ENCODE measurements around the gene HOXA7.

GRCh38 chr7:25580161-25580360 lies 351.8 kb upstream of the NPVF start:
- PRO-cap = no peak
- RAMPAGE, long total RNA = no peak

- PRO-cap = no peak
- RAMPAGE, long total RNA = no peak
Observed at GRCh38 chr7:25770496-25771199, 381.4 kb upstream of the NFE2L3 start.

DNA sequence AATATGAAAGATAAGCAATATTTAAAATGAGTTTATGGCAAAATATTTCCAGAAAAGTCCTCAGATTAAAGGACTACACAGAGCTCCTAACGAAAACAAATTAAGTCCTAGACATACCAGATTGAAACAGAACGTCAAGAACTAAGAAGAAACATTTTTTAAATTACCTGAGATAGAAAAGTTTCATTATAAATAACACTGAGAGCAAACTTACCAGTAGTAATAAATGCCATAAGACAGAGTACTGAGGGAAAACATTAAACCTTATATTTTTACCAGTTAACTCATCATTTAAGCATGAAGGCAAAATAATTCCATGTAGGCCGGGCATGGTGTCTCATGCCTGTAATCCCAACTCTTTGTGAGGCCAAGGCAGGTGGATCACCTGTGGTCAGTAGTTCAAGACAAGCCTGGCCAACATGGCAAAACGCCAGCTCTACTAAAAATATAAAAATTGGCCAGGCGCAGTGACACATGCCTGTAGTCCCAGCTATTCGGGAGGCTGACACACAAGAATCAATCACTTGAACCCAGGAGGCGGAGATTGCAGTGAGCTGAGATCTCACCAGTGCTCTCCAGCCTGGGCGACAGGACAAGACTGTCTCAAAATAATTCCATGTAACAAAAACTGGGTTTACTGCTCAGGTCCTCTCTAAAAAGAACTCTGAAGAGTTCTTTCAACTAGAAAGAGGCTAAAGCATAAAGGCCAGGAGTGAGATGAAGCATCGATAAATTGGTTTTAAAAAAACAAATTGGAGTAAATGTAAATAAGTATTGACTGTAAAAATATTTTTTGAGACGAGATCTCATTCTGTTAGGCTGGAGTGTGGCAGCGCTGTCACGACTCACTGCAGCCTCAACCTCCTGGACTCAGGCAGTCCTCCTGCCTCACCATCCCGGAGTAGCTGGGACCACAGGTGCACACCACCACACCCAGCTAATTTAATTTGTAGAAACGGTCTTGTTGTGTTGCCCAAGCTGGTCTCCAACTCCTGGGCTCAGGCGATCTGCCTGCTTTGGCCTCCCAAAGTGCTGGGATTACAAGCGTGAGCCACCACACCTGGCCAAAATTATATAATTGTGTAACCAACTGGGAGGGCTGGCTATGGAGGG lies 18.2 kb downstream of the HNRNPA2B1 start:
- PRO-cap = no peak
- RAMPAGE, long total RNA = no peak

GRCh38 chr7:26190470-26190962 lies 10.0 kb downstream of the HNRNPA2B1 start:
- PRO-cap = no peak
- RAMPAGE, long total RNA = no peak

GRCh38 chr7:26332726-26333282 lies 41.1 kb downstream of the SNX10 start:
- PRO-cap = no peak
- RAMPAGE, long total RNA = no peak

DNA sequence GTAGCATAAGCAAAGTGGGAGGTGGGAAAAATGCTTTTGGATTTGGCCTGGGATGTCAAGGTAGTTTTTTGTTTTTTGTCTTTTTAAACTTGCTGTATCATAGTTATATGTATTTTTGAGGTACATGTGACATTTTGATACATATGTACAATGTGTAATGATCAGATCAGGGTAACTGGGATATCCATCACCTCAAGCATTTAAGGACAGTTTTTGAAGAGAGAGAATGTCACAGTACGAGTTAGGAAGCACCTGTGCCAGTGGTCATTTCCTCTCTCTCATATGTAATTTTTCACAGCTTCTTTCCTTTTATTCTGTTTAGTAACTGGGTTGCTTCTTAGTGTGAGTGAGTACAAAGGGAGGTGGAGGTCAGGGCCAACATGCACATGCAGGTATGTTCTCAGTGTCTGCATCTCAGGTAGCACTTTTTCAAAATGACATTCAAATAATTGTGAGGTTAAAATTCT lies 42.5 kb downstream of the SNX10 start:
- PRO-cap = no peak
- RAMPAGE, long total RNA = no peak

DNA sequence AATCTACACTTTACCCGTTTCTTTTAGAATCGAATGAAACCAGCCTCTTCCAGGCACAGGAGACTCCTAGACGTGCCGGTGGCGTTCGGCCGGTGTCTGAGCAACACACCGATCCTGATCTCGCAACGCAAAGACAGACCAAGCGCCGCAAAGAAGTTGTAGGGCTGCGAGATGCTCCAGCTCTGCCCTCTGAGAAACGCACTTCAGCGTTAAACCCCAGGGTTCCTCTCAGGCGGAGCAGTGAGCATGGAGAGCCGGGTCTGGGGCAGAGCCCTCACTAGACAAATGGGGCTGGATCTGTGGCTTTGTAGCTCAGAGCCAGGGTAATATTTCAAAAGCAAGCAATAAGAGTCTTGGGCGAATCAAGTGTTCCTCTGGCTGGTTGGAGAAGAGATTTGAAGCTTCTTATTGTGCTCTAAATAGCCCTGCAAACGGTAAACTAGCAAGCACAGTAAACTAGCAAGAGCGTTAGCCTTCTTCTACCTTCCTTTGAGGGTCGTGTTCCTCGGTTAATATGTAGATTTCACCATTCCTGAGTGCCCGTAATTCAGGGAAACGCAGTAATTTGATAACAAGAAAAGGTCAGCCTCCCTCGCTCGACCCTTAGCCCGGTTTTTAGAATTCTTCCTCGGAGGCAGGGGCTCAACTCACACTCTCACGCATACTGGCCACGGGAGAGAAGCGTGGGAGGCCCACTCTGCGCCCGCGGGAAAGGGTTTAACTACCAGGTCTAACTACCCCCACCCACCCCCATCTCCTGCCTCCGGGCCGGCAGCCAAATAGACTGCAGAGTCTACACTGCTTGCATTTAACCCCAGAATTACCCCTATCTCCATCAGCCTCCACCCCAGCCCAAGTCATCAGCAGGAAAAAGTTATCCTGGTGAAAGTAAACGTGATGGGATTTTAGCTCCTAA lies 6.7 kb downstream of the SKAP2 start:
- PRO-cap = no peak
- RAMPAGE, long total RNA = no peak

GRCh38 chr7:27107468-27108090 lies 5.1 kb upstream of the HOXA2 start:
- PRO-cap = no peak
- RAMPAGE, long total RNA = no peak

DNA sequence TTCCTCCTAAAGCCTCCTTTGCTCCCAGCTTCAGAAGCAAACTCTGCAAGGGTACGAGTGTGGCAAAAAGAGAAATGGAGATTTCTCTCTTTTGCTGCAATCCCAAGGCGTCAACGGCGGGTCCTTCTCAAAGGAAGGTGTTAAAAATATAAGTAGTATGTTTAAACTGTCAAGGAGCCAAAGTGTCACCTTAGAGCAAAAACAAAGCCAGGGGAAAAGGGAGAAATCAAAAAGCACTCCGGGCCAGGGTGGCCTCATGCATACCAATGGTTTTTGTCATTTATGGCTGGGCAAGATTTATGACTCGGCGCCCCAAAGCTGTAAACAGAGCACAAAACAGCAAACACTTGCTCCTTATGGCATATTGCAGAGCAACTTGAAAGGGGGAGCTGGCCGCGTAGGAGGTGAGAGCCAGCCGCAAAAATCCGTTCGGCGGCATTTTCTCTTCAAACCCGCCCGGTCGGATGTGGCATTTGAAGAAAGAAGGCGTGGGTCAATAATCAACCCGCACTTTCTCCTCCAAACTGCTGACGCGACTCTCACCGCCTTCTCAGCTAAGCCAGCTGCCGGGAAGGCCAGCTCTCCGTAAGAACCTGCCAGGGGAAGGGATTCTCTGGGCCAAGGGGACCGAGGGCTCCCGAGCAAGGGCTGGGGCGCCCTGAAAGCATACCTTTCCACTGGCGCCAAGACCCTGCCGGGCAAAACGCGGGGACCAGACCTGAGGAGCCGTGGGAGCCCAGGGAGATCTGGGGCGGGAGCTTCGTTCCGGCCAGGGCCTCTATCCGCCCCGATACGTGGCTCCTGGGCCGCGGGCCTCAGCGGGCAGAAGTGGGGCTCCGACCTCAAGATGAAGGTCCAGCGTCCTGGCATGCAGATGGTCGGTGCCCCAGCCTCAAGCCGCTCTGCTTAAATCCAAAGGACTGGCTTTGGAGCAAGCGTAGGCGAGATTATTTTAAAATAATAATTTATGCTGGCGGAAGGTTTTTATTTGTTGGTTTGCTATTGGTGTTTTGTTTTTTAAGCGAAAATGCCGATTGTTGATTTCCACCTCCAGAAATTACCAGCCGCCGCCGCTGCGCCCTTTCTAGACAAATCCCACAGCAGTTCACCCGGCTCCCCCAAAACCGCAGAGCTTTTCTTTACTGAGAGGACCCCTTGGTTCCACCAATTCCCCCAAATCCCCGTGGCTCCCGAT lies 12.9 kb upstream of the HOXA2 start:
- PRO-cap = no peak
- RAMPAGE, long total RNA = no peak

GRCh38 chr7:27155811-27156984 lies at the start of gene HOXA7:
TSS of gene HOXA7 (minus strand) at chr7:27156675.
- PRO-cap = no peak
- RAMPAGE, long total RNA = no peak

- PRO-cap = no peak
- RAMPAGE, long total RNA = no peak
Observed at GRCh38 chr7:27159035-27159792, 2.7 kb upstream of the HOXA7 start.

- PRO-cap = no peak
- RAMPAGE, long total RNA = no peak
Observed at GRCh38 chr7:27161779-27161958, 3.7 kb downstream of the HOXA9 start.

DNA sequence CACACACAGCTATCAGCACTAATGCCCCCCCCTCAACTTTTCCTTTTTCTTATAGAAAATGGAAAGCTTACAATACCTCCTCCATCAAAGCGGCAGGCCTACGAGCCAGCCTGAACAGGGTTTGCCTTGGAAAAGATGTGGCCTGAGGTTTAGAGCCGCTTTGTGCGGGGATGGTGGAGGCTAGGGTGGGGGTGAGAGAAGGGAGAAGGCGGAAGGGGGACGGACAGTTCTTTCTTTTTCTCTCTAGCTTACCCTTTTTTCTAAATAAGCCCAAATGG lies 2.1 kb downstream of the HOXA9 start:
- PRO-cap = no peak
- RAMPAGE, long total RNA = no peak

DNA sequence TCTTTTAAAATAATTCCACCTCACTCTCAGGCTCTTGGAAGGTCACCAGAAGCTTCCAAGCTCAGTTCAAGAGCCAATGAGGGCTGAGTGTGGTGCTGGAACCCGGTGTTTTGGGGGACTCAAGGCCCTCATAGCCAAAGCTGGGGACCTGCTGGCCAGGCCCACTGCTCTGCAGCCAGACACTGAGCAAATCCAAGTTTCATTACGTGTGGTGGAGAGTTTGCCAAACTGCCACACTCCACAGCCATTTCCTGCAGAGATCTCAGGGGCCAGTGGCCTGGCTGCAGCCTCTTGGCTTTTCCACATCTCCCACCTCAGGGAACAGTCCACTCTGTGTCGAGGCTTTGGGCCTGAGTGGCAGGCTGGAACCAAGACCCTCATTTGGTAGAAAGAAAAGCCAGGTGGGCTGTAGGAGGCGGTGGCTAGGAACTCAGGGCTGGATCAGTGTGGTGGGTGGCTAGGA lies 3.3 kb downstream of the HOXA11 start:
- PRO-cap = no peak
- RAMPAGE, long total RNA = no peak

DNA sequence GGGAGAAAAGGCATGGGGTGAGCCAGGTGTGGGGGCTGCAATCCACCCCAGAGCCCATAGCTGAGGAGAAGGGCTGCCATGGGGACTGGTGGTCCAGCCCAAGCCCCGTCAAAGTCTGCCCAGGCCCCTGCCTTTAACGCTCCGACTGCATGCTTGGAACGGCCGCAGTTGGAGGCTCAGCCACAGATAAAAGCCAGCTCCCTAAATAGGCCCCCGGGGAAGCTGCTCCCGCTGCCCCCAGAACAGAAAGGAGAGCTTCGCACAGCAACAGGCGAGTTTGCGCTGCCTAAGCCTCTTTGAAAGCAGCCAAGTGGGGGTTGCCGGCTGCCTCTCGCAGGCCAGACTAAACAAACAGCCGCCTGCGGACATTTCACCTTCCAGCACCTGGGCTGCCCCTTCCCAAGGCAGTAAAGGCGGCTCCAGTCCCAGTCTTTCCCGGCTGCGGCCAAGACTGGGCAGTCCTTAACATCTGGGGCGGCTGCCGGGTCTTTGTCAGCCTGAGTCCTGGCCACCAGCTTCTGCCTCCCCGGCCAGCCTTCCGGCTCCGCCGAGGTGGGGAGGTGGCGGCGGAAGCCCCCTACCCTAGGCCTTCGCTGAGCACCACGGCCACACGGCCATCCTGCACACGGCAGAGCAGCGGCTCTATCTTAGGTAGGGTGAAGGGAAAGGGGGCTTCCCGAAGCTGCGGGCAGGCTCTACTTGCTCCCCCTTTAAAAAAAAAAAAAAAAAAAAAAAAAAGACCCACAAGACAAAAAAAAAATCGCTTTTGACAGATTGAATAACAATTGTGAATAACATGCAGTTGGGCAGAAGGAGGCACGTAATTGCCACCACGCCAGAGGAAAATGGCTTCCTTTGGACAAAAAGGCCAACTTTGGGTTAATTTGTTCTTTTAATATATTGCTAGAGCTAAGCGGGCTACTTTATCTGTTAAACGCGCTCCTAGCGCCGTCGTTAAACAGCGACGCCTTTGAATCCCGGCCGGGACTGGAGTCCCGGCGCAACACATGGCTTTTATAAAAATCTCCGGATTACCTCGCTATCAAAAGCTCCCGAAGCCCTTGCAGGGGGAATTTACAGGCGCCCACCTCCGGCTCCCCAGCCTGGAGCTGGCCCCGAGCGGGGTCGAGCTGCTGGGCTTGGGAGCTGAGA lies 1.6 kb downstream of the HOXA11 start:
- PRO-cap = no peak
- RAMPAGE, long total RNA = no peak

GRCh38 chr7:27189204-27189776 lies 4.3 kb upstream of the HOXA11 start:
- PRO-cap = no peak
- RAMPAGE, long total RNA = no peak

DNA sequence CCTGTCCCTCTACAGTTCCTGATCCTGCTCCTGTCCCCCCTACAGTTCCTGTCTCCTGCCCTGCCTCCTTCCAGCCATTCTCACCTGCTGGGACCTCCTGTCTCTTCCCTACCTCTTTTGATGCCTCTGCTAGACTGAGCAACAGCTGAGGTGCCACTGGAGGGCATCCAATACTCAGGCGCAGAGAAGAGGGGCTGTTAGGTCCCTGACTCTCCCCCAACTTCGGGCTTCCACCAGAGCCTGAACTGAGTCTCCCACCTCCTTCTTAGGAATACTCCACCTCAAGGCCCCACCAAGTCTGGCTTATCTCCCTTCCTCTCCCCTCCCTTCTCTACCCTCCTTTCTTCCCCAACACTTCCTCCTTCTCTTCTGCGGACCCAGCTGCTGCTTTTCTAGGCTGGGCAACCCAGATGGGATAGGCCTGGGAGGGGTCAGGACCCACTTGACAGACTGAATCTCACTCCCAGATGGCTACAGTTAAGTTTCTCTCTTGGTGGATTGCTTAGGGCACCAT lies 4.8 kb upstream of the HOXA11 start:
- PRO-cap = no peak
- RAMPAGE, long total RNA = no peak

GRCh38 chr7:27201320-27202254 lies 1.7 kb upstream of the HOXA13 start:
- PRO-cap = no peak
- RAMPAGE, long total RNA = no peak

DNA sequence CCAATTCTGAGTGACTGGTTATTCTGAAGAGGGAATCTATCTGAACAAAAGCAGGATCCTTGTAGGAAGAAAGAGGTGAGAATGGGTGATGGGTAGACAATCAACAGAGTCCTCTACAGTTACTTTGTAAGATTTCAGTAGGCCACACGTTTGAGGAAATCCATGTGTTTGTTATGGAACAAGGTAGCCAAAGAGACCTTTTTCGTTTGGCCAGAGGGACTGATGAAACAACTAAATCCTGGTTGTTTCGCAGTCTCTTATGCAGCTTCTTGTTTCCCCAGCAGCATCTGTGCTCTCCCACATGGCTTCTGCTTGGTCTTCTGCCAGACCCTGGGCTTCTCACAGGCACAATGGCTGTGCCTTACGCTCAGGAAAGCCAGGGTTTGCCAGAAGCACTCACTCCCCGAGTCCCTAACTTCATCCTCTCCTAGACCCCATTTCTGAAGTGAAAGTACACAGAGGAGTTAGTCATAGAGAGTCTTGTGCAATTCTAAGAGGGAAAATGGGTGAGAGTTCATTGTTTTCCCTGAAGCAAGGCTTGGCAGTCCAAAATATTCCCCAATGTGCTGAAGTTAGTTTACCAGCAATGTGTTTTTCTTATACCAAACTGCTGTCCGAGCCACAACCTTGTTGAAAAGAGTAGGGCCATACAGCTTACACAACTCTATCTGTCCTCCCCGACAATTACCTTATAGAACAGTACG lies 121.7 kb downstream of the EVX1 start:
- PRO-cap = no peak
- RAMPAGE, long total RNA = no peak

DNA sequence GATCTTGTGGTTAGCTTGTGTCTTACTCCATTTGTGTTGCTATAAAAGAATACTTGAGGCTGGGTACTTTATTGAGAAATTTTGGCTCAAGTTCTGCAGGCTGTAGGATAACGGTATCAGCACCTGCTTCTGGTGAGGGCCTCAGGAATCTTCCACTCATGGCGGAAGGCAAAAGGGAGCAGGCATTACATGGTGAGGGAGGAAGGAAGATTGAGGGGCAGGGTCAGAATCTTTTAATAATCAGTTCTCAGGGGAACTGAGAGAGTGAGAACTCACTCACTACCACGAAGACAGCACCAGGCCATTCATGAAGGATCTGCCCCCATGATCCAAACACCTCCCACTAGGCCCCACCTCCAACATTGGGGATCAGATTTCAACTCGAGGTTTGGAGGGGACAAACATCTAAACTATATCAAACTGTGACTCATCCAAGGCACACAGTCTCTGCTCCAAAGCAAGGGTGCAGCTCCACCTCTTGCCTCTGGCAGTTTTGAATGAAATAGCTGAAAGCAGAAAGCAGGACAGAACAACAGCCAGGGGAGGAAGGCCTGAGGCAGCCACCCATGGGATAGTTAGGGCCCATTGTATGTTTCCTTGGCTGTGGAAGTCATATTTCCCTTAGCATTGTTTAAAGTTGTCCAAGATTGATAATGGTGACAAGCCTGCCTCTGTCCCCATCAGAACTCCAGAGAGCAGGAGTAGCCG lies 129.6 kb downstream of the EVX1 start:
- PRO-cap = no peak
- RAMPAGE, long total RNA = no peak